ENCODE data around the genes SLC1A5 and ARHGAP35.

DNA sequence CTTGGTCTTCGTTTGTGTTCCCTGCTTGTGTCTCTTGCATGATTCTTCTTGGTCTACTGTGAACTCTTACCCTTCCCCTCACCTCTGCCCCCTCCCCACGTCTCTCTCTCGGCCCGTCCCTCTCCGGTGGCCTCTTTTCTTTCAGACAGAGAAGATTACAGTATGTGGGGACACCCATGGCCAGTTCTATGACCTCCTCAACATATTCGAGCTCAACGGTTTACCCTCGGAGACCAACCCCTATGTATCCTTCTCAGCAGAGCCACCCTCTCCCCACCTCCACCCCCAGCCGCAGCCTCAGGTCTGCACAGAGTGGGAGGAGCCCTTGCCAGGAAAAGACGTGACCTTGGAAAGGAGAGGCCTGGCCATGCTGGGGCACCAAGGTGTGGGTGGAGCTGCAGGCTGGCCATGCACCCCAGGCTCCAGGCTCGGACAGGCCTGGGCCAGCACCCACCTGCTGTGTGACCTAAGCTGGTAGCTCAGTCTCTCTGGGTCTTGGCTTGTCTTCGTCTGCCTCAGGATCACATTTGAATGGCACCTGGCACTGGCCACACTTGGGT, 29.6 kb downstream of the CCDC8 start:
- RRBS = no CpG with 5 or more reads among the region's 12 CpGs

GRCh38 chr19:46620237-46621564, 4.2 kb downstream of the PTGIR start:
- RRBS = no CpG with 5 or more reads among the region's 33 CpGs

GRCh38 chr19:46696762-46698007, 19.7 kb downstream of the PRKD2 start:
- RRBS = 54% methylated on average over 1 of the region's 50 CpGs

DNA sequence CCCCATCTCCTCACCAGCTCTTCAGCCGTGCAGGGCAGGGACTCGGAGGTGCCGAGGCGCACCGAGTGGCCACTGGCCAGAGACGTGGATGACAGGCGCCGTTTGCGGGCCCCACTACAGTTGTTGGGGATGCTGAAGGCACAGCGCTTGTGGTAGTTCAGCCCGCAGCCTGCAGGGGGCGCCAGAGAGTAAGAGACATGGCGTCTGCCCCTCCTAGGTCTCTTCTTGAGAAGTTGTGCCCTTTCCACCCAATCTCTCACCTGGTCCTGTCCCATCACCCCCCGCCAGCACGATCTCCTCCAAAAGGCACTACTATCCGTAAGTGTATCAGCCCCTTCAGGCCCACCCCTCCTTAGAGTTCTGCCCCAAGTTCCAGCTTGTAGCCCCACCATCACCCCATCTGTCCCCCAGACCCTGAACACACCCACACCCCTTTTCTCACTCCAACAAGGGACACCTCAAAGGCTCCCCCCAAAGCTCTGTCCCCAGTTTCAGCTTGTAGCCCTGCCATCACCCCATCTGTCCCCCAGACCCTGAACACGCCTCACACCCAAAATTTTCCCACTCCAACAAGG, 12.3 kb downstream of the PRKD2 start:
- RRBS = no CpG with 5 or more reads among the region's 17 CpGs

DNA sequence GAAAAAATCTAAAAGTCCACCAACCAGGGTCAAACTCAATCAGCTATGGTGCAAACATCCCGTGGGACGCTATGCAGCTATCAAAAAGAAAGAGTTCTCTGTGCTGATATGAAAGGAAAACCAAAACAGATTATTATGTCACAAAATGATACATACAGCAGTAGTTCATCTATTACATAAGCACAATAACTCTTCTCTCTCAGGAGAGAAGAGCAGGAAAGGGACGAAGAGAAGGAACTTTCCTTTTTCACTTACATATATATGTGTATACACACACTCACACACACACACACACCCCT, 2.9 kb upstream of the FKRP start:
- RRBS = no CpG with 5 or more reads among the region's 3 CpGs

GRCh38 chr19:46756416-46757722, 10.6 kb upstream of the STRN4 start:
- RRBS = 81% methylated on average over 11 of the region's 80 CpGs

GRCh38 chr19:46787877-46789036, at the start of gene SLC1A5:
TSS of gene SLC1A5 (minus strand) at chr19:46788594.
- RRBS = 4% methylated on average over 7 of the region's 68 CpGs

GRCh38 chr19:46860242-46861301, at the start of gene ARHGAP35:
TSS of gene ARHGAP35 (plus strand) at chr19:46860997.
- RRBS = 1% methylated on average over 26 of the region's 141 CpGs

- RRBS = no CpG with 5 or more reads among the region's 8 CpGs
Observed at GRCh38 chr19:46863707-46864869, 3.3 kb downstream of the ARHGAP35 start.

DNA sequence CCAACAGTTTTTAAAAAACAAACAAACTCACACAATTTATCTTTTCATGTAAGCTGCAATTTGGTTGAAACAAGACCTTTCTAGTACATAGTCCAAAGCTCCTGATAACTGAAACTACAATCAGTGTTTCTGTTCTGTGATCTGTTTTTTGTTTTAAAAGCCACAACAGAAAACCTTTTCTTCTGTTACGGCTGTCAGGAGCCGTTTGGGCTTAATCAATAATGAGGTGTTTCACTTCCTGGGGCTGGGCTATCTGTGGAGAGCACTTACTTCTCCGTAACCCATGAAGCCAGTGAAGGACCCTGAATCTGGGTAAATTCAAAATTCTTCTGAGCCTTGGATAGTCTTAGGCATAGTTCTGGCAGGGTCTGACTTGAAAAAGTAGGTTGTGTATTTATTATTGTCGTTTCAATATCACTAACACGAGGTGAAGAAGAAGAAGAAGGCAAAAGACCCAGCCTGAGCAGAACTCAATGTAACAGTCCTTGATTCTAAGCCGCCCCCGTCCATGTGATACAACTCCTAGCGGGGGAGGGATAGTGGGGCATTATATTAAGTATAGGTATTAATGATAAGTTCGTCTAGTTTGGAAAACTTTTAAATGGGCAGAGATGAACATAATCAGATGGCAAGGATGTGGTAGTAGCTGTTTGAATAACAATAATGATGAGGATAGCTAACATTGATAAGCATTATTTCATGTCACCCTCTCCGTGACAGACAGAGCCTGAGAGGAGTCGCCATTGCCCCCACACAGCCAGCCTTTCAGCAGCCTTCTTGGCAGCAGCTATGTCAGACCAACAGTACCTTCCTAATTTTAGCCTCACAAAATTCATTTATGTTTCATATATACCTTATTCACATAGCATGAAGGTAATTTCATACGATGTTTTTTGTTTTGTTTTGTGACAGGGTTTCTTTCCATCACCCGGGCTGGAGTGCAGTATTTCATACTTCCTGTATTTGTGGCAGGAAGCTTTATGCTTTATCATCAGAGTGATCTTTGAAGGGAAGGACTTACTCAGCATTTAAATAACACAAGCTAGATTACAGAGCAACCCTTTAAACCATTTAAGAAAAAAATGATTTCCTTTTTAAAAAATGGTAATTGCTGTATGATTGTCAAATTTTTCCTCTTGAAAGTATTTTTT, 64.6 kb upstream of the NPAS1 start:
- RRBS = no CpG with 5 or more reads among the region's 13 CpGs

GRCh38 chr19:46976057-46976771, 43.4 kb upstream of the NPAS1 start:
- RRBS = no CpG with 5 or more reads among the region's 15 CpGs

- RRBS = no CpG with 5 or more reads among the region's 21 CpGs
Observed at GRCh38 chr19:46984236-46985106, 35.2 kb upstream of the NPAS1 start.

DNA sequence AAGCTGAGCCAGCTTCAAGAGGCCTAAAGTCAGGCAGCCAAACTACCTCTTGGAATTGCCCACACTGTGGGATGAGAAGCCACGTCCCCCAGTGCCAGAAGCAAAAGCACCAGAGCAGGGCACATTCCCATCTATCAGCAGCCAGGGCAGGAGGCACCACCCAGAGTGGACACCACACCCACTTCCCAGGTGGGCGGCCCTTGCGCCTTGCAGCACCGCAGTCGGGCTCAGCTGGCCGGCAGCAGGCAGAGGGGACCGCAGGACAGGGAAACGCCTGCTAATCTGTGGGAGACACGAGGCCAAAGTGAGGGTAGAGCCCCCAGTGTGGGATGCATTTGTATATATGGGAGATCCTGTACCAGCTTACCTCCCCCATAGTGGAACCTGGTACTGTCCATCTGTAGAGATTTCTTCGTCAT, 31.1 kb upstream of the NPAS1 start:
- RRBS = no CpG with 5 or more reads among the region's 10 CpGs

DNA sequence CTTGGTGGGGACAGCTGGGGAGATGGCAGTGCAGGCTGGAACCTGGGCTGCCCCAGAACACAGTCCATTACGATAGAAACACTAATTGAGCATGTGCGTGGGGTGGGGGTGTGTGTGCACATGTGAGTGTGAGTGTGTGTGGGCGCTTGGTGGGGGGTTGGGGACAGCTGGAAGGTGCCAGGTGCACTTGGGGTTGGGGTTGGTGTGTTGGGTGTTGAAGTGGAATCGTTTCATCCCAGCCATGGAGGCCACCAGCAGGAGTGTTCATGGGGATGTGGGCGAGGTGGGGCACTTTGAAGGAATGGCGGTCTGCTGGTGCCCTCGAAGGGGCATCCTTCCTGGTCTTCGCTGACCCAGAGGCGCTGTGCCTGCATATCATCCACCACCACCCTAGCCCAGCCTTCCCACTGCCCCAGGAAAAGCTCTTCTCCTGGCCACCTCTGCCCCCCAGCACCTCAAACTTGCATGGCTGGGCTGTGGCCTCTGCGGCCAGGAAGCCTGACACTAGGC, 18.0 kb upstream of the NPAS1 start:
- RRBS = no CpG with 5 or more reads among the region's 10 CpGs

DNA sequence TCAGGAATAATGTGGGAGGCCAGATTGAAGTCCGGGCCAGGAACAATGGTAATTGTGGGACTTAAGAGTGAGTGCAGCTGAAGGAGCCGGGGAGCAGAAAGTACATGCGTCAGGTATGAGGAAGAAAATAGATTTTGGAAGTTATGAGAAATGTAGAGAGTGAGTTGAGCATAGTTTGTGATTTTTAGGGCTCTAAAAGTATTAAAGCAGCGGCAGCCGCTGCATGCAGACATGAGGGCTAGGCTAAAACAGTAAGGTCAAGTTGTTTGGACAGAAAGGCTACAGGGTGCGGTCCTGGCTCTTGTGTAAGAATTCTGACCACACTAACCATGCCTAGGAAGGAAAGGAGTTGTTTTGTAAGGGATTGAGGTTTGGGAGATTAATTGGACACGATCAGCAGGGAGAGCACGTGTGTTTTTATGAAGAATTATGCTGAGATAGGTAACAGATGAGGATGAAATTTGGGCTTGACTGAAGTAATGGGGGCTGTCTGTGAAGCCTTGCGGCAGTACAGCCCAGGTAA, 3.3 kb upstream of the TMEM160 start:
- RRBS = no CpG with 5 or more reads among the region's 9 CpGs

GRCh38 chr19:47100060-47100573, 13.5 kb downstream of the ZC3H4 start:
- RRBS = no CpG with 5 or more reads among the region's 11 CpGs

DNA sequence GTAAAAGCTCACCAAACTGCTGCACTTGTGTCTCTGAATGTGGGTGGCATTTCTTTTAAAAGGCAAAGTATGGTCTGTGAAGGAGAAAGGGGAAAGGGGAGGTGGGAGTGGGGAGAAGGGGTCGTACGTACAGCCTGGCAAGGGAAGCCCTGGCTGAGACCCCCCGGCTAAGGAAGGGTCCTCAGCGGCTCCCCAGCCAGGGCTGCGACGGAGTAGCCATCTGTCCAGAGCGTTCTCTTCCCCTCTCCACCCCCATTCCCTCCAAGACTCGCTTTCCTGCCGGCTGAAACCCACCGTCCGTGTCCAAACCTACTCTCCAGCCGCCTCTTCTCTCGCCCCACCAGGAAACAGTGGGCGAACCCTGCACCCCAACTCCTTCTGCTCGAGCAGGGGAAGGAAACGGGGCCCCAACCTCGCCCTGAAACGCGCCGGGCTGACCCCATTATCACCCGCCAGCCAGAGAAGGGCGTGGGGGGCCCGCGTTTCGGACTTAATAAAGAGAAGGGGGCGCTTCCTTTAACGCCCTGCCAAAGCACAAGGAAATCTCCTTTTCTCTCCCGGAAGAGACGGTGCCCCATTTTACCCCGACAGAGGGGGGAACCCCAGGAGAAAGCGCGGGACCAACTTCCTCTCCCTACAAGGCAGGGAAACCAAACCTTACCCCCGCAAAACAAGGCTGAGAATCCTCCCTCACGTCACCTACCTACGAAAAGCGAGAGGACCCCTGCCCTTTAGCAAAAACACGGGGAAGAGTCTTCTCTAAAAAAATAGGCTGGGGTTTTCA, 2.5 kb downstream of the ZC3H4 start:
- RRBS = no CpG with 5 or more reads among the region's 37 CpGs

- RRBS = no CpG with 5 or more reads among the region's 20 CpGs
Observed at GRCh38 chr19:47210554-47211310, 20.3 kb downstream of the BBC3 start.

- RRBS = no CpG with 5 or more reads among the region's 11 CpGs
Observed at GRCh38 chr19:47381727-47382414, 32.8 kb downstream of the DHX34 start.

- RRBS = no CpG with 5 or more reads among the region's 24 CpGs
Observed at GRCh38 chr19:47417813-47418462, 1.4 kb downstream of the MEIS3 start.